ENCODE results near the genes STUB1, JMJD8, METRN and TPSAB1.

DNA sequence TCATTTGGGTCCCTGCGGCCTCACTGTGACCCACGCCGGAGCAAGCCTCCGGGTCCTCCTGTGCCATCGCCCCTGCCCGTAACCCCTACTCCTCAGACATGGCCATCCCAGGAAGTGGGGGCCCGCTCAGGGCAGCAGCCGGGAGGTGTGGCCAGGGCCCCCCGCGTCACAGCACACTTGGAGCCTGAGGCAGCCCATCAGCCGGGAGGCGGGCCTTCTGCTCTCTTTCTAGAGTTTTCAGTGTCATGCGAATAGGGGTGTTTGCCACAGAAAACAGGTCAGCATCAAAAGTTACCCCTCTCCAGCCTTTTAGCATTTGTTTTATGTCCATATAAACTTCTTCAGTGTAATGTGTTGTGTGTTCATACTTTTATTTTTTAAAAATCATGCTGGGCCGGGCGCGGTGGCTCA is 7.8 kb upstream of the WFIKKN1 start:
- PRO-cap = no peak

DNA sequence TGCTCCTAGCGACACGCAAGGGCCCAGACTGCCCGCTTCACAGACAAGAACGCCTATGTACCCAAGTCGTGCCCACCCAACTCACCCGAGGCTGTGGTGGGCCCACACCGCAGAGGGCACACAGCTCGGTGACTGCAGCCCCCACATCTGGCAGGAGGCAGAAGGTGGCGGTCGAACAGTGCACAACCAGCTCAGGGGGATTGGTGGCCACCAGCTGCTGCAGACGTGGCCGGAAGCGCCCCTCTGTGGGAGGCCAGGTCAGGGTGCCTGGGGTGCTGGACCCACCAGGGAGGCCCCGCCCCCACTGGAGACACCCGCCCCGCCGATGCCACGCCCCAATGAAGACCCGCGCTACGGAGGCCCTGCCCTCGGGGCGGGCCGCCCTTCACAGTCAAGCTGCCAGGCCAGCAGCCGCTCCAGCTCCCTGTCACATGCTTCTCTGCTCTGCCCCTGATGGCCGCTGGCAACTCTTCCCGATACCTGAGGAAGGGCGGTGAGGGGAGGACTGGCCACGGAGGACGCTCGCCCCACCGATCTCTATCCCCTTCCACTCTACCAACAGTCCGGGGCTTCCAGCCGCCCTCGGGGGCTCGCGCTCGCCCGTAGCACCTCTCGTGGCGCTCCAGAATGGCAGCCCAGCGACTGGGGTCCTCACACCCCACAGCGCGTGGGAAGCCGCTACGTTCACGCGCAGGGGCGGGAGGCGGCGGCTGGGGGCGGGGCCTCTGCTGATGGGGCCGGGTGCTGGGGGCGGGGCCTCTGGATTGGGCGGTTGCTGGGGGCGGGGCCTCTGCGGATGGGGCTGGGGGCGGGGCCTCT is 877 bp upstream of the STUB1 start:
- PRO-cap = bidirectional peak, plus-strand start outside the sequence, minus-strand start at position 677 of the sequence

DNA sequence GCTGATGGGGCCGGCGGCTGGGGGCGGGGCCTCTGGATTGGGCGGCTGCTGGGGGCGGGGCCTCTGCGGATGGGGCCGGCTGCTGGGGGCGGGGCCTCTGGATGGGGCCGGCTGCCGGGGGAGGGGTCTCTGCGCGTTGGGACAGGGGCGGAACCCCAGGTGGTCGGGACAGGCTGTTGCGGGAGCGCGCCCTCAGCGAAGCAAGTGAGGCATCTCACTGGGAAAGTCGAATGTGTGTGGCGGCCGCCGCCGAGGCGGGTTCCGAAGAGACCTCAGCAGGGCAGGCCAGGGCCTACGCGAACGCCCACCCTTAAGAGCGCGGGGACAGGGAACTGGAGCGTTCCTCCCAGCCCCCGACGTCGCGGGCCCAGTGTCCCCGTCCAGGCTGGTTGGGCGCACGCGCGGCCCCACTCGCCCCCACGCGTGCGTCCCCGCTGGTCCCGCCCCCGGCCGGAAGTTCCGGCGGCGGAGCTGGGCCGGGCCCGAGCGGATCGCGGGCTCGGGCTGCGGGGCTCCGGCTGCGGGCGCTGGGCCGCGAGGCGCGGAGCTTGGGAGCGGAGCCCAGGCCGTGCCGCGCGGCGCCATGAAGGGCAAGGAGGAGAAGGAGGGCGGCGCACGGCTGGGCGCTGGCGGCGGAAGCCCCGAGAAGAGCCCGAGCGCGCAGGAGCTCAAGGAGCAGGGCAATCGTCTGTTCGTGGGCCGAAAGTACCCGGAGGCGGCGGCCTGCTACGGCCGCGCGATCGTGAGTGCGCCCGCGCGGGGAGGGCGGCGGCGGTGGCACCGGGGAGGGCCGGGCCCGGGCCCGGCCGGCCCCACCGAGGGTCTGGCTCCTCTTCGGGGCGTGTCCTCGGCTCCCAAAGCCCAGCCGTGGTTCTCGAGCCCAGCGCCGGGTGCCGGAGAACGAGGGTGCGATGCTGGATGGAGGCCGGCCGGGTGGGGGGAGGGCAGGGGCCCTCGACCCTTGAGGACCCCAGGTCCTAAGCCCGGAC is at the start of gene STUB1:
STUB1 (plus strand) TSS at position 468 of the 989 bp plus-strand sequence.
- PRO-cap = bidirectional peak, plus-strand start at position 144 of the sequence, minus-strand start outside the sequence; bidirectional peak, plus-strand start at position 456 of the sequence, minus-strand start at position 372 of the sequence

GRCh38 chr16:684001-684861 is at the start of gene JMJD8:
Gene JMJD8 (minus strand): TSS chr16:684334.
- PRO-cap = bidirectional peak, plus-strand start at chr16:684482, minus-strand start at chr16:684344

GRCh38 chr16:704473-705344 is 892 bp downstream of the FBXL16 start:
- PRO-cap = no peak

DNA sequence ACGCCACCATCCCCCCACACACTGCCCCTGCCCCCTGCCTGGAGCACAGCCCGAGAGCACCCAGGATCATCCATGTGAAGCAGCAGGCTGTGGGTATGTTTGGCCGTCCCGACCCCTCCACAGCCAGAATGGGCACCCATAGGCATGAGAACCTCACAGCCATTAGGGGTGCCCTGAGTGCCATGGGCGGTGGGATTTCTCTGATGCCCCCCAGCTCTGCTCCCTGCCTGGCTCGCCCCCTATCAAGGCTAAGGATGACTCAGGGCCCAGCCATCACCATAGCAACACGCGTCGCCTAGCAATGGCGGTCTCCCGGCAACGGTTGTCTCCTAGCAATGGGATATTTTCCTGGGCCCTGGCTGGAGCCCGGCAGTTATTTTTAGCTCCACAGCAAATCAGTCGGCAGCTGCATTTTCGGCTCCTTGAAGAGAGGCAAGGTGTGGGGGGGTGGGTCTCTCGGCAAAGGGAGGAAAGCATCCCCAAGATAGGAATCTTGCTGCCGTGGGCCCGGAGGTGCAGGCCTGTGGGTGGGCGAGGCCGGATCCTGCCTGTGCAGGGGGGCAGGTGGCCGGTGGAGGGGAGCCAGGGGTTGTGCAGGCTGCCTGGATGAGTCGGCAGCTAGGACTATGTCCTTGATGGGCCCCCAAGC is 4.0 kb upstream of the FBXL16 start:
- PRO-cap = no peak

- PRO-cap = bidirectional peak, plus-strand start at chr16:715118, minus-strand start at chr16:714947
Measured at GRCh38 chr16:714465-715292, at the start of gene METRN. Gene METRN (plus strand): TSS chr16:715118.

- PRO-cap = unidirectional peak, minus-strand start at chr16:729192
Measured at GRCh38 chr16:728645-729393, 1.9 kb downstream of the HAGHL start.

- PRO-cap = no peak
Measured at GRCh38 chr16:751761-752271, 8.7 kb upstream of the MSLN start.

DNA sequence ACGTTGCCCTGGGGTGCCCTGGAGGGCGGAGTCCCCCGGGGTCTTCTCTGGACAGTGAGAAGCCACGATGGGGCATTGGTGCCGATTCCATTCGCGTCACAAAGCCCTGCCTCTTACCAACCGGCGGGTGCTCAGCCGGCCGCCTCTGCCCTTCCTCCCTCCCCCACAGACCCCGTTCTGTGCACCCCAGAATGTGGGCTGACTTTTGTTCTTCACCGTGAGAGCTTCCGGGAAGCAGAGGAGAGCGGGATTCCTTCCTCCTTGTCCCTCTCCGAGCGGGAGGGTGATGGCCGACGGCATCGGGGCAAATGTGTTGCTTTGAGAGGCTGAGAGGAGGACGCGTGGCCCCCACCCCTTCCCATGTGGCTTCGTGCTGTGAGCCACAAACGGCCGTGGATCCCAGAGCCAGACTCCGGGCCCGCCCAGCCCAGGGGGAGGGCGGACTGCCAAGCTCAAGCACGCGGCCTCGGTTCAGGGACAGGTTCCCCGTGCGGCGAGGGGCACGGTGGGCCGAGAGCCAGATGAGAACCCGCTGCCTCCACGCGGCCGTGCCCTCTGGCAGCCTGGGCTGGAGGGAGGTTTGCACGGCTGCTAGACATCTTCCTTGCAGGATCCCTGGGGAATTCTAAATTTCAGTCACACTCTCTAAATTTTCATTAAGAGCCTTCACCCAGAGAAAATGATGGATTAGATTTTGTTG is 24.7 kb upstream of the GNG13 start:
- PRO-cap = unidirectional peak, minus-strand start at position 151 of the sequence

GRCh38 chr16:872956-873405 is 72.4 kb upstream of the GNG13 start:
- PRO-cap = no peak

DNA sequence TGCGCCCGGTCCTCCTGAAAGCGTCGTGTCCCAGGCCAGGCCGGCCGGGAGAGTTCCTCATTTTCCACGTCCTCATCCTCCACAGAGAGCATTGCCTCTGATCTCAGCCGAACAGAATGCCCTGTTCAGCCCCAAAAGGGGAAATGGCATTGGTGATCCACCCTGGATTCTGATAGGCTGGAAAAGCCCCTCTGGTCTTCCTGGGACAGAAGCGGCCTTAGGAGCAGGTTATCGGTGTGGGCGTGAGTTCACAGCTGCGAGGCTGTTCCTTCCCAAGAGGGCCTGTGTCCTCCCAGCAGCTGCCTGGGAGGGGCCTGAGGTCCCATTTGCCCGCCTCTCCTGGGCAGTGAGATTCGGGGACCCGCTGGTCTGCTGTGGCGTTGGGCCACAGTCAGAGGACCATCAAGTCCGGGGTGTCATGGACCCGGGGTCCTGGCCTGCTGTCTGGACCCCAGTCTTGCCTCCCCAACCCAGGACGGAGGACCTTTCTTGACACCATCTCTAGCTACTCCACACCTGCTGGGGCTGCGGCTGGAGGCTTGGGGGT is 7.2 kb downstream of the SOX8 start:
- PRO-cap = no peak

GRCh38 chr16:1076925-1077639 is 4.5 kb downstream of the SSTR5 start:
- PRO-cap = no peak

DNA sequence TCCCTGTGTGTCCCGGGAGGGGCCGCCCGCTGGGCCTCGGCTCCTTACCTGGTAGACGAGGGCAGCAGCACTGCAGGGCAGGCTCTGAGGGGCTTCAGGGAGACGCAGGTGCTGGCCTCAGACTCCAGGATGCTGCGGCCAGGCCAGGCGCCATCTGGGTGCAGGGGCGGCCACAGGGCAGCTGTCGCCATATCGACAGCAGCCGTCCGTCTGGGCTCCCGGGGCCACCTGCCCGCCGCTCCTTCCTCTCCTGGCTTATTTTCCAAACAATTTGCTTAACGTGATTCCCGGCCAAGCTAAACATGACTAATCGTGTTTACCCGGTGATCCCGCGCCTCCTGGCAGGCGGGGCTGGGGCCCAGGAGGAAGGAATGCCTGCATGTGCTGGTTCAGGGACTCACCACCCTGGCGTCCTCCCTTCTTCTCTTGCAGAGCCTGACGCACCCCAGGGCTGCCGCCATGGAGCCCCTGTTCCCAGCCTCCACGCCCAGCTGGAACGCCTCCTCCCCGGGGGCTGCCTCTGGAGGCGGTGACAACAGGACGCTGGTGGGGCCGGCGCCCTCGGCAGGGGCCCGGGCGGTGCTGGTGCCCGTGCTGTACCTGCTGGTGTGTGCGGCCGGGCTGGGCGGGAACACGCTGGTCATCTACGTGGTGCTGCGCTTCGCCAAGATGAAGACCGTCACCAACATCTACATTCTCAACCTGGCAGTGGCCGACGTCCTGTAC is 6.0 kb downstream of the SSTR5 start:
- PRO-cap = no peak

GRCh38 chr16:1157190-1157914 is 4.4 kb downstream of the CACNA1H start:
- PRO-cap = no peak

DNA sequence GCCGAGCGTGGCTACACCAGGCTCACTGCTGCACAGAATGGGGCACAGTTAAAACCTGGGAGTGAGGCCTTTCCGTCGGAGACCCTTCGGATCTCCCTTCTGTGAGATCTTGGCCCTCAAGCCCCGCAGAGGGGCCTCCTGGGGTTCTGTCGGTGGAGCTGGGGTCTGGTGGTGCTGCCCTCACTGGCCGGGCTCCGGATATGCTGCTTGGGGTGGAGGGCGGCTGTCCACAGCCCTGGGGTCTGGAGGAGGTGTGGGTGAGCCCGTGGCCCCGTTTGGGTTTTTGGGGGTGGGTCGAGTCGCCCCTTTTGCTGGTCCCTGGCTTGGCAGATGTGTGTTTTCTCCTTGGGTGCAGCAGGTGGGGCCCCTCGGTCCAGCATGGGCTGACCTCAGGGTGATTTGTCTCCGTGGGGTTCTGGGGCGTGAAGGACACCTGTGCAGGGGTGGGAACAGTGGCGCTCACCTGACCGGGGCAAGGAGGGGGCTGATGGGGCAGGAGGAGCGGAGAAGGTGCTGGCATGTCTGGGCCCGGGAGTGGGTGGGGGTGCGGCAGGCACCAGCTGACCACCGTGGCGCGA is 11.8 kb downstream of the CACNA1H start:
- PRO-cap = no peak

- PRO-cap = no peak
Measured at GRCh38 chr16:1200011-1201011, 24.8 kb downstream of the TPSG1 start.

GRCh38 chr16:1205066-1205420 is 20.0 kb downstream of the TPSG1 start:
- PRO-cap = no peak

- PRO-cap = no peak
Measured at GRCh38 chr16:1240439-1240998, at the start of gene TPSAB1. Gene TPSAB1 (plus strand): TSS chr16:1240705.

DNA sequence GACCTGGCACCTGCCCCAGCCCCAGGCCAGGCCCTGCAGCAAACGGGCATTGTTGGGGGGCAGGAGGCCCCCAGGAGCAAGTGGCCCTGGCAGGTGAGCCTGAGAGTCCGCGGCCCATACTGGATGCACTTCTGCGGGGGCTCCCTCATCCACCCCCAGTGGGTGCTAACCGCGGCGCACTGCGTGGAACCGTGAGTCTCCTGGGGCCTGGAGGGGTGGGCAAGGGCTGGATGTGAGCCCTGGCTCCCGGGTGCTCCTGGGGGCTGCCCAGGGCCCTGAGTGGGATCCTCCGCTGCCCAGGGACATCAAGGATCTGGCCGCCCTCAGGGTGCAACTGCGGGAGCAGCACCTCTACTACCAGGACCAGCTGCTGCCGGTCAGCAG is 620 bp downstream of the TPSD1 start:
- PRO-cap = no peak

Data from left lung (tissue), 1 donor.